H9 (cell line): ENCODE data around the genes CD48, CD244, KLHDC9, FCER1G, PCP4L1 and FCGR3A.

- PRO-cap, result no peak
Measured at GRCh38 chr1:160624473-160625016, 22.3 kb downstream of the SLAMF1 start.

DNA sequence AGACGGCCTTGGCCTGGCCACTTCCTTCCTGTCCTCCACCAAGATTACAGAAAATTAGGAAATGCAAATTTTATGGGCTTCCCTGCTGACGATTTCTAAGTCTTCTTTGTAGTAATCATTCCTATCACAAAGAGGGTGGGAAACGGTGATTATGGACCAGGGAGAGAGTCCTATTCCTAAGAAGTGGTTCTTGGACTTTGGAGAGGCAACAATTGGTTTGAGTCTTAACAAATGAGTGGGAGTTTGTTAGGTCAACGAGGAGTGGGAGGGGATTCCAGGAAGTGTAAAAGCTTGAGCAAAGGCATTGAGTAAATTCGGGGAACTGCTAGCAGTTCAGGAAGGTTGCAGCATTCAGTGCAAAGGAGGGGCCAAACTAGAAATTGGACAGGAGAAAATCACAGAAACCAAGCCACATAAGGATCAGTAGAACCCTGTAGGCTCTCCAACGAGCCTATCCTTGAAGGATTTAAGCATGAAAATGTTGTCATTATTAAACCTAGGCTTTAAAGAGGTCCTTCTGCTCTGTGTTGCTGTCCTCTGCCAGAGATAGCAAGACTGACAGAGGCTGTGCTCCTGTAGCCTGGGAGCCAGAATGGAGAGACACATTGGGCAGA is 18.9 kb upstream of the SLAMF1 start:
- PRO-cap, result unidirectional peak, plus-strand start at position 311 of the sequence

DNA sequence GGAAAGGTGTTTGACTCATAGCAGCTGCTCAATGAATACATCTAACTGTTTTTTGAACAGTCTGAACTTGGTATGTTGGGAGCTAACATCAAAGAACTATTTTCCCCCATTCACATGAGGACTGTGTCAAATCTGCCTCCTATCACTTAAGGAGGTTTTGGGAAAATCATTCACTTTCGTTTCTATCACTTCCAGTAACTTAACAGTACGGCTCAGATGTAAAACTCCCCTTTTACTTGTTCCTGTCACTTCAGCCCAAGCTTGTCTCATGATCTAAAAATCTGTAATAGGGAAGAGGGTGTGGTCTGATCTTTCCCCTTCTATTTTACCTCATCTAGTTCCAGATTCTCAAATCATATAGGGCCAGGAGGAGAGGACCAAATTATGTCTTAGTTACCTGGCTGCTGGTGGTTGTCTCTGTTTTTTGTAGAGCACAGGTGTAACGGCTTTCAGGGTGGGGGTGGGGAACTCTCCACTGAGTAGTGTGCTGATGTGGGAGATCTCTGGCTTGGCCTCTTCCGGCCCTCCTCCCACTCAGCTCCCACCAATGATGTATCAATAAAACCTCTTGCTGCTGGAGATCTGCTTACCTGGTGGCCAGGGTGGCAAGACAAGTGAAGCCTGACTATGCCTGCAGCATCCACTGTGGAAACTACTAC is 26.3 kb upstream of the SLAMF1 start:
- PRO-cap, result bidirectional peak, plus-strand start at position 589 of the sequence, minus-strand start at position 417 of the sequence

DNA sequence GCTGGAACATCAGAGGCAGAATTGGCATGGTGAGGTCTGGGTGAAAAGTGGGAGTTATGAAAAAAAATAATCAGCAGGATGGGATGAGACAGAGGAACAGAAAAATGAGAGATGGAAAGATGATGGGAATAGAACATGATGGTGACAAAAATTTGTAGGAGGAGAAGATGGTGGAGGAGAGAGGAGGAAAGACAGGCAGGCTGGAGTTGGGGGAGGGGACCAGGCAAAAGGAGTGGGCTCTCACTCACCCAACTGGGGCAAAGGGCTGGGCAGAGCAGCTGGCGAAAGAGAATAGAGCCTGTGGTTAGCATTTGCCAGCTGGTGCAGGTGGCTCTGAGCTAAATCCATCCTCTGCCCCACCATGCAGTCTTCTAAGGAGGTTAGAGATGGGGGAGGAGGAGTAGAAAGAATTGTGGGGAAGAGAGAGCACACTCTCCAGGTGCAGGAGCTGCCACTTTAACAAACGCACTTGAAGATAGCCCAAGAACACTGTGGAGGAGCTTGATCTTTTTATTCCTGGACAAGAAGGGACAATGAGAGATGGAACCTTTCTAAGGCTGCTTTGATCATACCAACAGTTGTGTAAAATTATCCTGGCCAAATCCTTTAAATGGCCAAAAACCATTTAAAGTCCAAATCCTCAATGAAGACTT is 27.6 kb upstream of the SLAMF1 start:
- PRO-cap, result no peak

GRCh38 chr1:160708471-160709545 is 2.8 kb downstream of the CD48 start:
- PRO-cap, result no peak

DNA sequence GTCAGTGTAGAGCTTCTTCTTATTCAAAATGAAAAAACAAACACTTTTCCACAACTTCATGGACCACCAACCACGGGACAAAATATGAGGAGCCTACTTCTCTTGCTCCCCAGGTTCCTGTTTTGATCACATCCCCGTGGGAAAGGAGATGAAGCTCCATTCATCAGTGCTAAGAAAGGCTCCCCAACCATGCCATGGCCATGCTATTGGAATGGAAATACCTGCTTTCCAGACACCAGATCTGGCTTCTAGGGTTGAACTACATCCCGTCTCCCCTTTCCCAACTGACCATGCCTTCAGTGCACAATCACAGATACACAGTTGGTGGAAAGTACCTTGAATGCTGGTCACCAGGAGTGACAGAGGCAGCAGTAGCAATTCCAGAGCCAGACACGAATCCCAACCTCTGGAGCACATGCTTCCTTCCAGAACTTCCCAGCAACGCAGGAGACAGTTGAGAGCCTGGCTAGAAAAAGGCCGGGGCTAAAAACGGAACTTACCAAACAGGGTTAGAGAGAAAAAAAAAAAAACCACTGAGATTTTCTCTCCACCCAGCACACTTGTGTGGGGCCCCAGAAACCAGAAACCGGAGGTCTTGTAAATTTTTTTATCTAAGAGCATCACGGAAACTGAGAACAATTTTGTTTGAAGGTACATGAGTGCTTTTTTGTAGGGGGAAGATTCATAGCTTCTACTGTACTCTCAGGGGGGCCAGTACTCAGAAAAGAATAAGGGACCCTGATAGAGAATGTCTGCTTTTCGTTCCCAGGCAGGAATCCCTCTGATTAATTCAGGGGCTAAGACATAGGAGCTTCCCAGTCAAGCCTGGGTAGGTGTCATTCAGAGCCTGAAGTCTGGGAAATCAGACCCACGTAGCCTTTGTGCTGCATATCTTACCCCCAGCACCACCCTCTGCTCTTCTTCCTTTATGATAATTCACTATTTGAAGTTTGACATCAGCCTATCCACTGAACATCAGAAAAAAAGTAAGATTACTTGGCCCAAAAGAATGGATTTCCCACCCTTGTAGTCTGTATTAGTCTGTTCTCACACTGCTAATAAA is at the start of gene CD48:
Gene CD48 (minus strand): TSS at position 476 of the 1,063 bp plus-strand sequence.
- PRO-cap, result no peak

DNA sequence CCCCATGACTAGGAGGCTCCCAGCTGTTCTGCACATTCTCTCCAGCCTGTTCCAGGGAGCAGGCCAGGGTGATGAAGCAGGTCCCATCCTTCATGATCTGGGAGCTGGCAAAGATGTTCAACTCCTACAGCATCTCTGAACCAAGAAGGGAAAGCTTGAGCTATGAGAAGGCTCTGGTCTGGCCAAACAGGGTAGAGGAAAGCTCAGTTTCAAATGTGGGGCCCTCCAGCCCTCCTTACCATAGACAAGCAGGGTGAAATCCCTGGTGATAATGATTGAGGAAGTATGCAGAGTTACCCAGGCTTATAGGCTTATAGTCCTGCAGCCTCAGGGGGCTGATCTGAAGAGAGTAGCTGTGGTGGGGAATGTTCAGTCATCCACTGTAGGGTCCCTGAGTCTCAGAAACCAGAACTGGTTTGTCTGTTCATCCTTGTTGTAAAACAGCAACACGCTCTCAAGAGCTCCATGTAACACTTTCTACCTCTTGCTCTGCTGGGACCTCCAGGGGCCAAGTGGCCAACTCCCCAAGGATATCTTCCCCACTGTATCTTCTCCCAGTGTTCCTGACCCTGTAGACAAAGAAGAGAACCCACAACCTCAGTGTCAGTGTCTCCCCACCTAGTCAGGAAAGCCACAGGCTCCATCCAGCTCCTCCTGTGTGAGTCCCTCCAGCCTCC is 19.8 kb upstream of the LY9 start:
- PRO-cap, result no peak

- PRO-cap, result no peak
Measured at GRCh38 chr1:160862592-160863333, at the start of gene CD244. Gene CD244, minus strand, starts transcription at chr1:160862887.

DNA sequence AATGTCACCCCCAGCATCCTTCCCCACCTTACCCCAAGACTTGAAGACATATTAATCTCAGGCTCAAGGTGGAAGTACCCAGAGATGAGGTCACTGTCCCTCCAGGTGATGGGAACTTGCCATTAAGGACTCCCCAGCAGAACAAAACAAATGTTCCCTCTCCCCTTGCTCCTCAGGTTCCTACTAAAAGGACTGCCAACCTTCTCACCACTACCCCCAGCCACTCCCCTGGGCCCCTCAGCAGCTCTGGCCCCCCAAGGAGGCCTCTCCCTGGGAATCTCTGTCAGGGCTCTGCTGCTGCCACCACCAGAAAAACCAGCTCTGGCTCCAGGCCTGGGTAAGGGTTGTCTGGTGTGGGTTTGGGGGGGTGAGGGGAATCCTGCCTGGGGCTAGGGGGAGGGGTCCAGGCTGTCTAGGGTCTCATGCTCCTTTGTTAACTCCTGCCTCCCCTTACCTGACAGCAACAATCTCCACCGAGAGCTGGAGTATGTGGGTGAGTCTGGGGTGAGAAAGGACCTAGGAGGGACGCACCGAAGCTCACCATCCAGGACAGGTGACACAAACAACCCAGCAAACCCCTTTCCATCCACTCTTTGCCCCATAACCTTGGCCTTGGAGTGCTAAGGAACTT is 4.8 kb downstream of the NECTIN4 start:
- PRO-cap, result no peak

DNA sequence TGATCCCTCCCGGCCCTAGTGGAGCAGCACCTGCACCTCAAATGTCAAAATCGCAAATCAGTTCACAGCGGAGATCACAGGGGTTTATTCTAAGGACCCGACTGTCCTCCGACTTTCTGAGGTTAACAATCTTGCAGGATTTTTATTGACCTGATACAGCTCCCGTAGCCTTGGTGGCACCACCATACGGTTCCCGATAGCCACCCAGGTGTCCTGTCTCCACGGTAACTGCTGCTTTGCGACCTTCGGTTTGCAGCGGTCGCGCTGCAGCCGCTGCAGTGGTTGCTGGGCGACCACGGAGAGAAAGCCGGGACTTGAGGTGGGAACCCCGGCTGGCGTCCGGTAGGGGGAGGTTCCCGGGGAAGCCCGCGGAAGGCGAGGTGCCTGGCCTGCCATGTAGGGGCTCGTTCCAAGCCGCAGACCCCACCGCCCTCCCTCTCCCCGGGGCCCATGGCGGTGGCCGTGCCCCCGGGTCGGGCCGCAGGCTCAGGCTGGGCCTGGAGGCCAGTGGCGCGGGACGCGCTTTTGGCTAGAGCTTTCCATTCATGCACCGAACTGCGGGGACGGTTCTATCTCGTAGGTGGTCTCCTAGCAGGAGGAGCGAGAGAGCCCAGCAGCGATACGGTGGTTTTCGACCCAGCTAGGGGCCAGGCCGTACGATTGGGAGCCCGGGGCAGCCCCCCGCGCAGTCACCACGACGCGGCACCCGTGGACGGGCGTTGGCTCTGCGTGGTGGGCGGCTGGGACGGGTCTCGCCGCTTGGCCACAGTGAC is at the start of gene KLHDC9:
Gene KLHDC9 (plus strand): TSS at position 276 of the 773 bp plus-strand sequence.
- PRO-cap, result bidirectional peak, plus-strand start at position 351 of the sequence, minus-strand start at position 198 of the sequence

DNA sequence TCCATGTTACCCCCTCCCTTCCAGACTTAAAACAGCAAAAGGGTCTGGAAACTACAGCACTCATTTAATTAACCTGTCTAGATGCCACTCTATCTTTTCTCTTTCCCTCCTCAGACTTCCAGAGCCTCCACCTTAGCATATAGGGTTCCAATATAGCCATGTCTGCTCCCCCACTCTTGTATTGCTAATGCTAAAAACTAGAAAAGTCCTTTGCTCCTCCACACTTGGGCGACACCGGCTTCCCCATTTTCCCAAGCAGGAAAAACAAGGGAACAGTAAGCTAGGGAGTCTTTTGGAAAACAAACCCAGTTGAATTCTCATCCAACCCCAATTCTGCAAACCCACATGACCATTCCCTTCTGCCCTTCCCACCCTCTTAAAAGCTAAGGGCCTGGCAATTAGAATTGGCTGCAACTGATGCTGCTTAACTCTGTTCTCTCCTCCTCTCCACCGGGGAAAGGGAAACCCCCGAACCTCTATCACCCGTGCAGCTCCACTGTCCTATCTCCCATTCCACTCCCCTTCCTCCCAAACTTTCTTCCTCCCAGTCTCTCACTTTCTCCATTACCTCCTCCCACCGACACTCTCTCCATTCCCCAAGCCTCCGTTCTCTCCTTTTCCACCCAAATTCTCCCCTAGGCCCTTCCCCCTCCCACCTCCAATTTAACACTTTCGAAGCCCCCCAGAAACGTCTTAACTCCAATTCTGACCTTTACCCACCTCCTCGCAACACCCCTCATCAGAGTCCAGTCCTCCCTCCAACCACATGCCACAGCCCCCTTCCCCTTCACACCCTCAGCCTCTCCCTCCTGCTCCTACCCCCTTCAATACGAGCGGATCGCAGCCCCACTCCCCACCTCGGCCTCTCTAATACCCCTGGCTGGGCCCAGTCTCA is 834 bp downstream of the DEDD start:
- PRO-cap, result bidirectional peak, plus-strand start at position 742 of the sequence, minus-strand start at position 763 of the sequence; bidirectional peak, plus-strand start outside the sequence, minus-strand start at position 869 of the sequence

- PRO-cap, result no peak
Measured at GRCh38 chr1:161163700-161164204, 2.5 kb upstream of the PPOX start.

DNA sequence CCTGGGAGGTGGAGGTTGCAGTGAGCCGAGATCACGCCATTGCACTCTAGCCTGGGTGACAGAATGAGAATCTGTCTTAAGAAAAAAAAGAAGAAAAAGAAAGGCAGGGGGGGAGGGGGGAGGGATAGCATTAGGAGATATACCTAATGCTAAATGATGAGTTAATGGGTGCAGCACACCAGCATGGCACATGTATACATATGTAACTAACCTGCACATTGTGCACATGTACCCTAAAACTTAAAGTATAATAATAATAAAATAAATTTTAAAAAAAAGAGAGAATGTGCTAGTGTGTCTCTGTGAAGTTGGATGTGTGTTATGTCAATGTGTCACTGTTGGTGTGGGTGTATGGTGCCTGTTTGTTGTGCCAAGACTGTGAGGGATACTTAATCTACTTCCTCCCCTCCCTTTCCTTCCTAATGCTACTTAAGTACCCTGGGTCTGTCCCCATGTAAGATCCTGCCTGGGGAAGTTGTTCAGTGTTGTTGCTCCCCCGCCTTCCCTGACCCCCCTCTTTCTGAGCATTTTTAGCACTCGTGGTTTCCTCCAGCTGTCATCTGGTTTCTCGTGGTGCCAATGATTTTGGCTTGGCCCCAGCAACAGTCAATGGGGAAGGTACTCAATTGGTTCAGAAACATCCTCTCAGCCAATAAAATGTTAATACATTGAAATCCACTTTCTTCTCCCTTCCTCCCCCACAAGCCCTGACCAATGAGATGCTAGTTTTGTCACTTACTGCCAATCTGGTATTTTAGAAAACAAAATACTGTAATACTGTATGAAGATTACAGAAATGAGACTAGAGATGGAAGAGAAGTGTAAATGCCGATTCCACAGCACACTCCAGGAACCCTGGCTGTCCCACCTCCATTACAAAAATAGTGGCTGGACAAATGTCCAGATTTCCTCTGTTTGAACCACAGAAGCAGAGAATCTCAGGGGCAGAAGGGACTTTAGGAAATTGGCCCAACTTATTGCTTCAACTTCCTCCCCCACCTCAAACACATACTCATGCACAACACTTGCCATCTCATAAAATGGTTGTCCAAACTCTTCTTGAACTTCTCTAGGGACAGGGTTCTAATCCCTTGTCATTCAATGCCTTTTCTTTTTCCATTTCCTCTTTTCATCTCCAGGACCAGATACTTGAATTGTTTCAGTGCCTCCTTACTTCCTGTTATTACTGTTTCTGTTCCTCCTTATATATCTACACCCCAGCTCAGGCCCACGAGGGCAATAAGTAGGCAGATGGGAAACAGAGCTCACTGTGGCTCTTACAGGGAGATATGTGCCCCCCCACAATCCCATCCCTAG is 8.1 kb upstream of the B4GALT3 start:
- PRO-cap, result no peak

GRCh38 chr1:161215023-161215554 is at the start of gene FCER1G:
Gene FCER1G, plus strand, starts transcription at chr1:161215295.
- PRO-cap, result no peak

GRCh38 chr1:161258284-161259108 is at the start of gene PCP4L1:
Gene PCP4L1, plus strand, starts transcription at chr1:161258745.
- PRO-cap, result bidirectional peak, plus-strand start at chr1:161258745, minus-strand start at chr1:161258602

DNA sequence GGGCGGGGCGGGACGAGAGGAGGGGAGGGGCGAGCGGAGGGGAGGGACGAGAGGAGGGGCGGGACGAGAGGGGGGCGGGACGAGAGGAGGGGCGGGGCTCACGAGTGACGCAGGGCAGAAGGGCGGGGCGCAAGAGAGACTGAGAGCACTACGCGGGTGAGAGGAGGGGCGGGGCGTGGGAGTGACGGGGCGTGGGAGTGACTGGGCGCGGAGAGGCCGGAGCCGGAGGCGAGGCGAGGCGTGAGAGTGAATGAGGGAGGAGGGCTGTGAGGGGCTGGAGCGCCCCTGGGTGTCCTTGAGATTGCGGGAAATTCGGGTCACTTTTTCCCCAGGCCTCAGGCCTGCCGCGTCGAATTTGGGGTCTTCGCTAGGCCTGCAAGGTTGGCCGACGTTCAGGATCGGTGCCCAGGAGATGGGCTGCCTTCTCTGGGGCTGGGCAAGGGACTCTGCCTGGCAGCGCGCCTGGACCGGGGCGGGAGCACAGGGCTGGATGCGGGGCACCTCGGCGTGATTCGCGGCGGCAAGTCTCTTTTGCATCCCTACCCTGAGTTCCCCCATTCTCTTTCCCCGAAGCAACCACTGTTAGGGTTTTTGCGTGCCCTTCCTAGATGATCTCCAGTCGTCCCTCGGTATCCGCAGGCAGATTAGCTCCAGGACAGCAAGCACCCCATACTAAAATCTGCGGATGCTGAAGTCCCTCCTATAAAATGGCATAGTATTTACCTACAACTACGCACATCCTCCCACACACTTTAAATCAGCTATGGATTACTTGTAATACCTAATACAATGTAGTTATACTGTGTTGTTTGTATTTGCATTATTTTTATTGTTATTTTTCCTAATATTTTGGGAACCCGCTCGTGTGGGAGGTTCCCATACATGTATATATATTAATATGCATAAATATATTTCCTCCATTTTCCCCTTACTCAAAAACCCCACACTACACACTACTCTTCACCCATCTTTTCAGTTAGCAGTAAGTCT is 22.7 kb upstream of the CFAP126 start:
- PRO-cap, result bidirectional peak, plus-strand start at position 192 of the sequence, minus-strand start outside the sequence; unidirectional peak, plus-strand start at position 320 of the sequence; unidirectional peak, plus-strand start at position 388 of the sequence; unidirectional peak, minus-strand start at position 566 of the sequence

DNA sequence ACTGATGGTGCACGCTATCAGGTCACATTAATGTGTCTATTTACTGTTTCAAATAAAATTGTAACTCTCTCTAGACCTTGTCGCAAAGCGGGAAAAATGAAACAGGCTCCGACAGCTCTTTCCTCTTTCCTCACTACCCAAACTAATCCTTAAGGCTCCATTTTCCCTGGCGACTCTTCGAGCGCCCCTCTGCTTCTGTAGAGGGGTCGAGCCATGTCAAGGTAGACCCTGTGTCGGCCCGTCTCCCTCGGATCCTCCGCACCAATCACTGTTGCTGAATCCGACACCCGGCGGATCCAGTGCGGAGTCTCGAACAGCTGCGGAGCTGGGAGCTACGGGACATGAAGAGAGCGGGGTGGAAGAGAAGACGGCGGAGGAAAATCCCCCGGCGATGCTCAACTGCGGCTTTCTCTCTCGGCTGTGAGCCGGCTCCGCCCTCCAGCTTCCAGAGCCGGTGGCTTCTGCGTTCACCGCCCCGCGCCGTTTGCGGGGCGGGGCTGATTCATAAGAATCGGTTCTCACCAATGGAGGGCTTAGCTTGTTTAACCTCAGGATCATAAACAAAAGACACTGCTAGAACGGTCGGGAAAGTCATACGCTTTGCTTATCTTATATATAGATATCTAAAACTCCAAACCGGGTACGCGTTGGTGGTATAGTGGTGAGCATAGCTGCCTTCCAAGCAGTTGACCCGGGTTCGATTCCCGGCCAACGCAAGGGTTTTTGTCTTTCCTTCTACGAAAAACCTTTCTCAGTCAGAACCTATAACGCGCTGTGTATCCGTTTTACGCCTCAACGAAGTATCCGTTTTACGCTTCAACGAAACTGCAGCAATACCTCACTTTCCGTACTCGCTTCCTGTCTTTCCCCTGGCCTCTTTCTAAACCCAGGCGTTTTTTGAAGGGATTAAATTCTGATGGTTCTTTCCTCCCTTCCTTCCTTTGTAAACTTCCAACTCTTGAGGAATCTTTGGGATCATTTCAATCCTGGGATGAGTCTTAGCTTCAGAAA is 6.4 kb downstream of the HSPA6 start:
- PRO-cap, result bidirectional peak, plus-strand start at position 337 of the sequence, minus-strand start at position 197 of the sequence; bidirectional peak, plus-strand start at position 639 of the sequence, minus-strand start at position 422 of the sequence

- PRO-cap, result no peak
Measured at GRCh38 chr1:161549469-161550383, at the start of gene FCGR3A. Gene FCGR3A, minus strand, starts transcription at chr1:161549818.

DNA sequence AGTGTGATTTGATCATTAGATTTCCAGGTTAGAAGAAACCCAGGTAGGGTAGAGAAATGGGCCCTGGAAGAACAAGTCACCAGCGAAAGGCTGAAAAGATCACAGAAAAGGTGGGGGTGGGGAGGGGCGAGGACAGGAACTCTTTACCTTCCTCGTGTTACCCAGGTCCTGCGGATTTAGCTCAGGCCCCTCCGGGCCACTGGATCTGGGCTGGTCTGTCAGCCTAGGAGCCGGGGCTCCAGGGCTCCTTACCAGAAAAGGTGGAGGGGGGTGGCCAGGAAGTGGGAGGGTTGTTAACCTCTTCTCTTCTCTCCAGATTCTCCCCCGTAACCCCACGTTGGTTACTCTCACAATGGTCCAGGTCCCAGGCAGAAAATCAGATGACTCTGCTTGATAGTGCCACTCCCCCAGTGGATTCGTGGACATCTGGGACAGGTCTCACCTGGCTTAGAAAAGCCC is 795 bp upstream of the FCGR3A start:
- PRO-cap, result no peak

DNA sequence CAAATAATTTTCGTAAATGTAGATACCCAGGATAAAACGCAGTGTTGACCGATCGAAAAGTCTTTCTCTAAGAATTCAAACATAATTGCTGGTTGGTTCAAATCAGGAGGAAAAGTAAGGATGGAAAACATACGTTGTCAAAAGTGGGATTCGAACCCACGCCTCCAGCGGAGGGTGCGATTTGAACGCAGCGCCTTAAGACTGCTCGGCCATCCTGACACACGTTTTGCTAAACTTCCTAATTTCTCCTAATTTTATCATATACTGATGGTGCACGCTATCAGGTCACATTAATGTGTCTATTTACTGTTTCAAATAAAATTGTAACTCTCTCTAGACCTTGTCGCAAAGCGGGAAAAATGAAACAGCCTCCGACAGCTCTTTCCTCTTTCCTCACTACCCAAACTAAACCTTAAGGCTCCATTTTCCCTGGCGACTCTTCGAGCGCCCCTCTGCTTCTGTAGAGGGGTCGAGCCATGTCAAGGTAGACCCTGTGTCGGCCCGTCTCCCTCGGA is 19.1 kb downstream of the FCGR3B start:
- PRO-cap, result bidirectional peak, plus-strand start outside the sequence, minus-strand start at position 460 of the sequence